Occipital lobe (tissue), 2 donors: Measurements from ENCODE around the genes MPP7, JCAD and MTPAP.

DNA sequence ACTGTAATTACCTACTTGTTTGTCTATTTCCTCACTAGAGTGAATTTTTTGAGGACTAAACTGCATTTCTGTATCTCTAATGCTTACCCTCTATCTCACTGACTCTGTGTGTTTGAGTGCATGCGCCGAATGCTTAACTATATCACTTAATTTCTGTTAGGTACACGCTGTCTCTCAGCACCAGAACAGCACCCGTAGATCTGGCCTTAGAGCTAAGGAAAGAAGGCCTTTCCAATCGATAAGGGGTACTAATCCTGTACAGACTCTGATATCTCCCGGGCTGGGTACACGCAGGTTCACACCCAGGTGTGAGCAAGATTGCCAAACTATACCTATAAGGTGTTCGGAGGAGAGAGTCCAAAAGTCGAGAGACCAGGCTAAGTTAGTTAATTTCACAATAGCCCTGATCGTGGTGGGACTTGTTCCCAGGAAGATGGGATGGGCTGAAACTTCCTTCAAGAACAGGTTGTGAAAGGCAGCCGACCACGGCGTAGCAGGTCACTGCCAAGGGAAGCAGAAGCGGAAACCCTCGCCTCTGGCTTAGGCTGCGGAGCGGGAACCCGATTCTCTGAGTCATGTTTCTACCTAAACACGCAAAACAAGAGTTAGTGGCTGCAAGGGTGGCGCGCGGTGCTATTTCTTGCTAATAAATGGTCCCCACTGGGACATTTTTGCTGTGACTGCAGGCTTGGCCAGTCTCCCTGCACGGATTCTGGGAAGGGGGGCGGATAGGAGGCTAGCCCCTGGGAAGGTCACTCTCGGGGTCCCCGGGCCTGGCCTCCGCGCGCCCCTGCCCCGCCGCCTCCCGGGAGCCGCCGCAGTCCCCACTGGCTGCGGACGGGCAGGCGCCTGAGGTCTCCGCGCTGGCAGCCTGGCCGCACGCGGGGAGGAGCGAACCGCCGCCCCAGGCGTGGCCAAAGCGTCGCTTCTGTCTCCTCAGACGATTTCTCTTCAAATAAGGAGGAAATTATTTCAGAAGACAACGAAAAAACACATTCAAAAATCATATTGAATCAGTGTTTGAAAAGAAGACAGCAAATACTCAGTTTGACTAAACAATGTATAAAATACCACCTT, 75.4 kb upstream of the PDSS1 start:
- RAMPAGE, long total RNA = no peak

- RAMPAGE, long total RNA = no peak
Measured at GRCh38 chr10:26733669-26734701, 36.5 kb downstream of the PDSS1 start.

DNA sequence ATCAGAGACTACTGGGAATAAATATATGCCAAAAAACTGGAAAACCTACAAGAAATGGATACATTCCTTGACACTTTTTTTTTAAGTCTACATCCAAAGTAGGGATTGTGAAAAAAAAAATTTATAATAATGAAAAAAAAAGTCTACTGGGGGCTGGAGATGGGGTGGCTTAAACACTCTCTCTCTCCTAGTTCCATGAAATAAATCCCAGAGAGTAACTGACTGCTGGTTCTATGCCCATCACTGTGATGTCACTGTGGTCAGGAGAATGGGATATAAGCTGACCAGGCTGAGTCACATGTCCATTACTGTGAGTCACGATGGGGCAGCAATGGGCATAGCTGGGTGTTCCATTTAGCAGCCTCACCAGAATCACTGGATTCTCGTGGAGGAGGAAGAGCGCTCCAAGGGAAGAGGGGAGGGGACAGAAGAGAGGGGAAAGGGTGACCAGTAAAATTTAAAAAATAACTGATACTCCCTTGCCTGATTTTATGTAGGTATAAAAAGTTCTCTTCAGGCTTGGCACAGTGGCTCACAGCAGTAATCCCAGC, 37.1 kb downstream of the MASTL start:
- RAMPAGE, long total RNA = no peak

DNA sequence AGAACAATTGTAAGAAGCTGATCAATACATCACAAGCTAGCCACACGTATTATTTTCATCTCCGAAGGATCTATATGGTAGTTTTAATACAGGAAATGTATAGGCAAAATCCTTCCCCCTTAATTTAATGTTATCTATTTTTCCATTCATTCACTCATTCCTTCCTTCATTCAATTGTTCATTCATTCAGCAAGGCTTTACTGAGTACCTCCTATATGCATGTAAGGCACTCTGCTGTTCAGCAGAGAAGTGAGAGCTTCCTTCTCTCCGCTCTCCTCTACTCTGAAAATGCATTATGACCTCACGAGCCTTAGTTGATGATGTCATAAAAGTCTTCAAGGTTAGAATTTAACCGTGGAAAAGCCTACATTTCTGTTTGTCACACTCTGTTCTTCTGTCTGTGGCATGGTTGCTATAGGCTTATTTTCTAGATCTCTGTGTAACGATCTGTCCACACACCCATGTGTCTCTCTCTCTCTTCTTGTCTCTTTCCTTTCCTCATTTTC, 17.2 kb downstream of the ODAD2 start:
- RAMPAGE, long total RNA = no peak

DNA sequence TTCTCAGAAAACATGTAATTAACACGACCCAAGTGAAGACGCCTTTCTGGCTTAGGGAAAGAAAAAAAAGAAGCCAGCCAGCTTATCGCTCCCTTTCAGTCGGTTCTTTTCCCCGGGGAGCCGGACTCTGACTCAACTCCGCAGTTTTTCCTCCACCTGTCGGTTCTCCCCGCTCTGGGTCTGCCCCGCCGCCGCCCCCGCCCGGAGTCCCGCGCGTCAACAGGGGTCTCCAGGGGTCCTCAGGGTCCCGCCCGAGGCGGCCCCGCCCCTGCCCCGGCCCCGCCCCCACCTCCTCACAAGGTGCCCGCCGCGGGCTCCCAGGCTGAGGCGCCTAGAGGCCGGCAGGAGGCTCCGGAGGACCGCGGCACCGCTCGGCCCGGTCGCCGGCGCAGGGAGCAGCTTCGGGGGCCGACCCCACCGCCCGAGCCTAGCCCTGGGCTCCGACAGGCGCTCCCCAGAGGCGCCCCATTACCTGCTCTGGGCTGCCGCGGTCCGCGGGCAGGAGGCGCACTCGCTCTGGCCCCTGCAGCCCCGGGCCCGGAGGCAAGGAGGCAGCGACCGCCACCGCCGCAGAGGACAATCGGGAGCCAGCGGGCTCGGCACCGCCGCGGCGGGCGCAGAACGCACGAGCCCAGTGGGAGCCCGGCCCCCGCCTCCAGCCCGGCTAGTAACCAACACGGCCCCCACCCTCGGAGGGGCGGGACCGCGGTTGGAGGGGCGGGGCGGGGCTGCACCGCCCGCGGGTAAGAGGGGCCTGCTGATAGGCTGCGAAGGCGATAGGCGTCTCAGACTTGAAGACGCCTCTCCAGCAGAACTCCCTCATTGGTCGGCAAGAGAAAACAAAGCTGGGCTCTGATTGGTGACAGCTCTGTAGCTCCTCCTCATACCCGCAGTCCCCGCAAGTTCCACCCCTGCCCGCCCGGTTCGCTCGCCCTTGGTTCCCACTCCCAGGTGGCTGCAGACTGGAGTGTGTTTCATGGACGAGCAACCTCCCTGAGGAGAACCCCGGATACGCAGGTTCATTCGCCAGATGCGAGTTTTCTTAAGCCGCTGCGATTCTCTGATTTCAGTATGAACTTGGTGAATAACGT, at the start of gene MPP7:
MPP7 (minus strand) TSS at position 676 of the 1,091 bp plus-strand sequence.
- RAMPAGE, long total RNA = no peak

- RAMPAGE, long total RNA = no peak
Measured at GRCh38 chr10:28531963-28532506, 883 bp upstream of the WAC start.

DNA sequence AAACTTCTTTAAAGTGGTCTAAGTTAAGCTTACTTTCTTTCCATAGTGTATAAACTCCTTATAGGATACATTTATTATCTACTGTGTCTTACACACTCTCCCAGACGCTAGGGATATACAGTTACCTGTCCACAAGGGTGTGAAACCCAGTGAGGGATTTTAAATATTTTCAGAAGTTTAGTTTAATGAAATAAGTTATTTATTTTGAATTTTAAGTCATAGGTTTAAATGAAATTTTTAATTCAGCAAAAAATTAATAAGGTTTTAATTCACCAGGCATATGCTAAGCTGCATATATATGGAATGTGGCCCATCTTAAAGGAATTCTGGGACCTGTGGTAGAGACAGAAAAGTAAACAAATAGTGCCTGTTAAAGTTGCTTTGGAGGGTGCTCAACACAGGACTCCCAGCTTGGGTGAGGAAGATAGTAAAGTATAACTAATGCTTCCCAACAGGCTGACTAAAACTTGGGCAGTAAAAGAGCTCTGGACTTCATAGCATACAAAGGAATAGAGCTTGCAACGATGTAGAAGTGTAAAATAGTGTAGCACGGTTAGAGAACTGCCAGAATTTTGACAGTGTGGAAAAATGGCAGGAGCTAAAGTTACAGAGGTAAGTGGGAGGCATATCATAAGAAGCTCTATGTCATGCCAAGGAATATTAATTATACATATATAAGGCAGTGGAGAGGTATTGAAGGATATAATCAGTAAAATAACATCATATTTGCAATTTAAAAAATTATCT, 51.1 kb downstream of the WAC start:
- RAMPAGE, long total RNA = no peak

GRCh38 chr10:28685072-28685512, 7.8 kb downstream of the BAMBI start:
- RAMPAGE, long total RNA = no peak

GRCh38 chr10:28810277-28810910, 133.1 kb downstream of the BAMBI start:
- RAMPAGE, long total RNA = no peak

DNA sequence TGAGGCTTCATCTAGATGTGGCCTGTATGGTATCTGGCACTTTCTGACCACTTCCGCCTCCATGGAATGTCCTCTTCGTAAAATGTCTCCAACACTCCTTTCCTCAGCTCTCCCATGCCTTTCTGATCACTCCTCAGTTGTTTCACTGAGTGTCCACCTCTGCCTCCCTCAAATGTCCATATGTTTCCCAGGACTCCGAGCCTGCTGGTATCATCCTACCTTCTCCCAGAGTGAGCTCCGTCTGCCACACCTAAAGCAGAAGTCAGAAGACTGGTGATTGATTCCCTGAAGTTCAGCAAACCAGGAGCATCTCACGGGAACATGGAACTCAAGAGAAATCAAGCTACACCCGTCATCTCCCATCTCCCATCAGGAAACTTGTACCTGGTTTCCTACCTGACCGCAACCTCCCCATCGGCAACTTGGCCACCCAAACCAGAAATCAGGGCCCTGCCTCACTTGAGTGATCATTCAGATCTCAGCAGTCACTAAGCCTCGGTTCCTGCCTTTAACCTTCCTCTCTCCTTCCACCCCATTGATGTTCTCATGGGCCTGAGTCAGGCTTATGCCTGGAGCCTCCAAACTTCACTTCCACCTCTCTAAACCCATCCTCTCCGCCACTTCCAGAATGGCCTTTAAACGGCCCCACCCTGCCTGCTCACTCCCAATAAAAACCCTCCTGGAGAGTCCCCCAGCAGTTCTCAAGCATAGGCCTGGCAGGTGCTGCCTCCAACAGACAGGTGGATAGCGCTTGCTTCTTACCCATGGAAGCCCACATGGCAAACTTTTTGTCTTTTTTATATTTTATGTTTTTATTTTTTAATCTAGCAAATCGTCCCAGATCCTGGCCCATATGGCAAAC, 5.7 kb upstream of the SVIL start:
- RAMPAGE, long total RNA = no peak

- RAMPAGE, long total RNA = no peak
Measured at GRCh38 chr10:29688015-29688507, 53.3 kb upstream of the SVIL start.

GRCh38 chr10:29730862-29731463, 96.2 kb upstream of the SVIL start:
- RAMPAGE, long total RNA = no peak

GRCh38 chr10:29959485-29960606, 99.5 kb downstream of the JCAD start:
- RAMPAGE, long total RNA = no peak

- RAMPAGE, long total RNA = no peak
Measured at GRCh38 chr10:30055297-30055869, 4.0 kb downstream of the JCAD start.

- RAMPAGE, long total RNA = no peak
Measured at GRCh38 chr10:30059370-30059836, at the start of gene JCAD. JCAD (minus strand) TSS chr10:30059586.

DNA sequence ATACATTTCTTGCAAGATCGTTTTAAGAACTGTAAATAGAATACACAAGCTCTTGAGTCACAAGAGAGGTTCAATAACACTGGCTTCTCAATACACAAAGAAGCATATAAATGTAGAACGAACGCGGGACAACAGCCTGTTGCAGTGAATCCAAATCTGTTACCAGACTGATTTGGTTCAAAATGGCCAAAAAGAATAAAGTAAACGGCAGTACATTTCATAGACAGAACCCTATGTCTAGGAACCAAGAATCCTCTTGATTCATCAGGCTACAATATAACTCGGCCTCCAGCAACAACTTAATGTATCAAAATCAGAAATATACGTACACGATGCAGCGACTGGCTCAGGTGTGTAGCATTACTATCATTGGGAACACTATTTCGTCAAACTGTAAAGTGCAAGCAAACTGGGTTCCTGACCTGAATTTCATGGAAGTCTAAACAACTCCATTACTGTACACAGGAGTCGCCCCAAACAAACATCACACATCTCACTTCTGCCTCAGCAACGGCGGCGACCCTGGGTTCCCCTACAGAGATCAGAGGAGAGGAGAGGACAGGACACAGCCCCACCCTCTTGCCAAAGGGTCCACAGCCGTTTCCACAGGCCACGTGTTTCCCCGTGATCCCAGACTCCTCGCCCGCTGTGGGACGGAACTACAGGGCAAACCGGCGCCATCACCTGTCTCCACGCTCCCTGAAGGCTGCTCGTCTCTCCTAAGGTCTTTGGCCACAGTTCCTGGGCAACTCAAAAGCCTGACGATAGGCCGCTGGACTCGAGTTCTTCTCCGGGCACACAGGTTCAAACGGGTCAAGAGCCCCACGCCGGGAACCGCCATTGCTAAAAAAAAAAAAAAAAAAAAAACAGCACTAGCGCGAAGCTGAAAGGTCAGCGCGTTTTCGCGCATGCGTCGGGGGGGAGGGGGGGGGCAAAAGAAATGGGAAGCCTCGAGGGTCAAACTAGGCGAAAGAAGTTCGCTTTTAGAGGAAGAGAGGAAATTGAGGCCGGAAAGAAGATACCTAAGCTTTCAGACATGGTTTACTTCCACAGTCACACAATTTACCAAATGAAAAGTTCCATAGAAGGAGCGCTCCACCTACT, at the start of gene MTPAP:
MTPAP (minus strand) TSS at position 844 of the 1,104 bp plus-strand sequence.
- RAMPAGE, long total RNA = no peak

DNA sequence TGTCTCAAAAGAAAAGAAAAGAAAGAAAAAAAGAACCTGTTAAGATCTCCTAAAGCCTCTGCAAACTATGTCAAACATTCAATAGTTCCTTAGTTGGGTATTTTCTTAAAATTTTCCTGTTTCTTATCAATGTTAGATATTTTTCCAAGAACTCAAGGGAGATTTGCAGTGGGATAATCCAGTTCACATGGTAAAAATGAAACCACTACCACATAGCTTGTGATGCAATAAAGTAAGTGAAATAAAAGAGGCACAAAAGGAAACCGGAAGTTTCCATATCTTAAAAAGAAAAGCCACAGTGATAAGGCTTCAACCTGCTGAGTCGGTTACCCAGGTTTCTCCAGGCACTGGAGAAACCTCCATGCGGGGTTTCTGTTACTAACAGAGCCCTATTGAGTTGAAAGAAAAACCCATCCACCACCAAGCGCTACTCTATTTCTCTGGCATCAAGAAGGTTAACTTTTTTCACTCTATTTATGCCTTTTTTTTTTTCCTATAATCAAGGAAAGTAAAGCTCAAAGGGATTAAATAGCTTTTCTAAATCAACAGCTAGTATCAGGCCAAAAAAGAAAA, 15.3 kb upstream of the MAP3K8 start:
- RAMPAGE, long total RNA = no peak

DNA sequence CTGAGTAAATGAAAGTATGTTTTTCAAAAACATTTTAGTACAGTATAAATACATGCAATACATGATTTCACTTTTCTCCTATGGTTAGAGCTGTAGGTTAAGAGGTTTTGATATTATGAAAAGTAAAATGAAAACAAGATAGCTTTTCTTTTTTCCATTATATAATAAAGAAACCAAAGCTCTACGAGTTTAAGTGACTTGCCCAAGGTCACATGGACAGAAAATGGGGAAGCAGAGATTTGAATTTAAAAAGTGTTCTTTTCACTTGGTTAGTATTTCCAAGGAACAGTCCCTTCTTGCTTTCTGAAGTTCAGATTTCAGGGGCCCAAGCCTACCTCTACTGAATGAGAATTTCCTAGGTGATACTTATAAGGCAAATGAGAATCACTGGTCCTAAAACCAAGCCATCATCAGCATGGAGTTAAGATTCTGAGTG, 13.2 kb upstream of the MAP3K8 start:
- RAMPAGE, long total RNA = no peak

- RAMPAGE, long total RNA = no peak
Measured at GRCh38 chr10:30422167-30422713, 11.7 kb upstream of the MAP3K8 start.

- RAMPAGE, long total RNA = no peak
Measured at GRCh38 chr10:30431214-30431969, 2.6 kb upstream of the MAP3K8 start.